ENCODE results near the gene GPR158.

DNA sequence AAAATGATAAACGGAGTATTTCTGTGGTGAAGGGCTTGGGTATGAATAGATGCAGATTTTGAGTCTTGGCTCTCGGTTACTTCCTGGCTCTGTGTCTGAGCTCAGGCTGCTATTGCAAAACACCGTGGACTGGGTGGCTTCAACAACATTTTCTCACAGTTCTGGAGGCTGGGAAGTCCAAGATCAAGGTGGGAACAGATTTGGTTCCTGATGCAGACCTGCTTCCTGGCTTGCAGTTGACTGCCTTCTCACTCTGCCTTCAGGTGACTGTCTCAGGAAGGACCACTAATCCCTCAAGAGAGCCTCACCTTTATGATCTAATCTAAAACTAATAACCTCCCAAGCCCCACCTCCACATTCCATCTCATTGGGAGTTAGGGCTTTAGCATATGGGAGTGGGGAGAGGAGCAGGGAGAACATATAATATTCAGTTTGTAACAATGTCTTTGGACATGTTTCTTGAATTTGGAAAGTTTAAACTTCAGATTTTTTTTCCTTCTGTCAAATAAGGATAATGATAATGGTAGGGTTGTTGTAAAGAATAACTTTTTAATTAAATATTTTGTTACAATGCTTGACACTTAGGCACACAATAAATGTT, 1.9 kb downstream of the MSRB2 start:
- PRO-cap: no peak

DNA sequence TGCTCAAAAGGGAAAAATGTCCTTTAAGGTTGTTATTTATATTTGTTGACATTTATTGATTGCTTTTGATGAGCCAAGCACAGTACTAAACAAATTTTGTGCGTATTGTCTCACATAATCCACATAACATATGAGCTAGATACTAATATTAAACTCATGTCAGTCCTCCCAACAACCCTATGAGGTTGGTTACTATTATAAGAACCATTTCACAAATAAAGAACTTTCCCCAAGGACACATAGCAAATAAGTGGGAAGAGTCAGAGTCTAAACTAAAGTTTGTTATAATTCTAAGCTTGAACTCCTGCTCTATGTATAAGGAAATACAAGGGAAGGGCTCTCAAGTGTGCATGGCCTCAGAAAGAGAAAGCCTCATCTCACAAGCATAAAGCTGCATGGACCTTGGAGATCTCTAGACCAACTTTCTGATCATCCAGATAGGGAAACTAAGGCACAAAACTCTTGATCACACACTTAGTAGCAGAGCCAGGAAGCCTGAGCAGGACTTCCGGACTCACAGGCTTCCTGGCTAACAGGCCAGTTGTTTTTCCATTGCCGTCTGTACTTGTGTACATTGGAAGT, 35.5 kb upstream of the OTUD1 start:
- PRO-cap: no peak

DNA sequence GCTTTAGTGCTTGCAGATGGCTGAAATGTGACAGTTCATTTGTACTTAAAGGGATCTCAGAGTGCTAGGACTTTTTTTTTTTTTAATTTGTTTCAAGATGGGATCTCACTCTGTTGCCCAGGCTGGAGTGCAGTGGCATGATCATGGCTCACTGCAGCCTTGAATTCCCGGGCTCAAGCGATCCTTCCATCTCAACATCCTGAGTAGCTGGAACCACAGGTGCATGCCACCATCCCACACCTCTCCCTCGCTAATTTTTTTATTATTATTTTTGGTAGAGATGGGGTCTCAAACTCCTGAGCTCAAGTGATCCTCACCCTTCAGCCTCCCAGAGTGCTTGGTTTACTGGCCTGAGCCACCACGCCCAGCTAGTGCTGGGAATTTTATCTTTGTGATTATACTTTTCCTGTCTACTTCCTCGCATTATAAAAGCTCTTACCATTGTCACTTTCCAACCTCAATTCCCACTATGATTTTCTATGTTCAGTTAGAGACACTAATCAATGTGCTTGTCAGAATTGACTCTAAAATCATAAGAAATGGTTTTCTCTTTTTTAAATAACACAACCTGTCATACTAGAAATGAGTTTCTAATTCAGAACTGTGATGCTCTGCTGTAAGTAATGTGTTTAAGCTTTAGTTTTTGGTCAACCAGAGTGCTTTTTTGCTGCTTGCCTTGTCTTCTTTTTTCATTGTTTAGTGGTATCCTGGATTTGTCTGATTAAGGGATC, 7.9 kb downstream of the OTUD1 start:
- PRO-cap: no peak

DNA sequence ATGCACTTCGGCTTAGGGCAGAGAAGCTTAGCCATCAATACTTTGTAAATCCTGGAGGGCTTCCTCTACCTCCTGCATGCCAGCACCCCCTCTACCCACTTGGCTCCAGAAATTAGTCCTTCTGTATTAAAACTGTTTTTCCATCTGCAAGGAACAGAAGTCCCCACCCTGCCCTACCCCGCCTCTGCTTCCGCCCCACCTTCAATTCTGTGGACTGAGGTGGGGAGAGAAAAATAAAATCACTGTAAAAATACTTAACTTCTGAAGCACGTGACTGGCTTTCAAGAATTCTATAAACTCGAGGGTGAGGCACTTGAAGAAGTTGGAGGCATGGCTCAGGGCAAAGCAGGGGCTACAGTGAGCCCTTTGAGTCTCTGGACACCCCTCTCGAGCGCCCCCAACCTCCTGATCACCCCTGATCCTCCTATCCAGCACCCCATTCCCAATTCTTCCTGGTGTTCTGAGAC, 7.4 kb upstream of the KIAA1217 start:
- PRO-cap: no peak

GRCh38 chr10:24643271-24644373, 80.1 kb downstream of the ARHGAP21 start:
- PRO-cap: no peak

- PRO-cap: no peak
Measured at GRCh38 chr10:24706455-24707567, 16.9 kb downstream of the ARHGAP21 start.

DNA sequence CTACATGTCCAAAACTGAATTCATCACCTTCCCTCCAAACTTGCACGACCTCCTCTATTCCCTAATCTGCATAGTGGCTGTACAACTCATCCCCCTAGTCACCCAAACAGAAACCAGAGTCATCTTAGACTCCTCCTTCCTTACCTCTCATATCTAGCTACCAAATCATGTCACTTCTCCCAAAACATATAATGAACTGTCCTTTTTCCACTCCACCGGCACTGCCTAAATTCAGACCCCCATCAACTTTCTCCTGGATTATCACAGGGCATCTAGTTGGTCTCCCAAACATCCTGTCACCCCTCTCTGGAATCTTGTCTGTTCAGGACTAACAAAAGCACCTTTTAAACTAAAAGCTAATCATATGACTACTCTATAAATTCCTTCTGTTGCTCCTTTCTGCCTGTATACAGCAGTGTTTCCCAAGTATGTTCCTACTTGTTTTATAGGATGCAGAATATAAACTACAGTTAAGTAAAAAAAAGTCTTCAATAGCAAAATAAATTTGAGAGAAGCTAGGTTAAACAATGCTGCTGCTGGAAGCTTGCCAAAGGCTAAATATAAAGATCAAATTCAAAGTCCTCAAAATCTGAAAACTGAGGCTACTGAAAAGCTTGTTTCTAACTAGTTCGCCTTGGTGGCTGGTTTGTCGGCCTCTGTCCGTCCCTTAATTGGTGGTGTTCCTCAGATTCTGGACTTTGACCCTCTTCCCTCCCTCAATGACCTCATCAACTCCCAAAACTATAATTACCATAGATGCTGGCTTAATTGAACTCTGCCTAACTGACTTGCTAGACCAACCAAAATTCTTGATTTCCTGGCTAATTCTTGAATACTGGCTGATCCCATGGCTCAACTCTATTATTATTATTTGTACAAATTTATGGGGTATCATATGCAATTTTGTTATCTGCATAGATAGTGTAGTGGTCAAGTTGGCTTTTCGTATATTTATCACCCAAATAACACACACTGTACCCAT, 15.8 kb downstream of the ARHGAP21 start:
- PRO-cap: no peak

GRCh38 chr10:24716070-24716912, 7.4 kb downstream of the ARHGAP21 start:
- PRO-cap: no peak

- PRO-cap: no peak
Measured at GRCh38 chr10:24790409-24791186, 66.9 kb upstream of the ARHGAP21 start.

- PRO-cap: no peak
Measured at GRCh38 chr10:24869594-24869853, 82.9 kb downstream of the PRTFDC1 start.

- PRO-cap: bidirectional peak, plus-strand start at chr10:25017109, minus-strand start at chr10:25017031
Measured at GRCh38 chr10:25016808-25017816, 700 bp downstream of the THNSL1 start.

- PRO-cap: no peak
Measured at GRCh38 chr10:25059792-25060401, 43.5 kb downstream of the THNSL1 start.

DNA sequence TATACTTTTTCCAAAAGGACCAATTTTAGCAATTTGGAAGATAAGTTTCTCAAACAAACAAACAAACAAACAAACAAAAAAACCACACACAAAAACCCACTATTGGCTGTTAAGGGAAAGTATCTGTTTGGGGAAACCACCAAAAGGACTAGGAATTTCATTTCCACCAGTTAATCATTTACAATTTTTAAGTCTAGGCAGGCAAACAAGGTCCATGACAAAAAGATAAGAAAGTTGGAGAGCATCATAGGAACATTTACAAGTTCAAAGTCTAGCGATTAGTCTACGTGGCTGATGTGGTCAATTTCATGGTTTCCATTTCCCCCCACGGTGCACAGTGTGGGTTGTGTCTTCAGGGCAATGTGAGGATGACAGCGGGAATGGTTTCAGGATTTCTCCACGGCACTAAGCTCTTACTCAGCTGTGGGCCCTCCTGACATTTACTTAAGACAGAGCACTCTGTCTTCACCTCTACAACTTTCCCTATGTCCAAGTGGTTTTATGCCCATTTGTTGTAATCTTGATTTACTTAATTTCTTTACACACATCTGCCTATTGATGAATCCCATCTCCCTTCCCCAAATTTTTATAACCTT, 62.6 kb downstream of the THNSL1 start:
- PRO-cap: no peak

DNA sequence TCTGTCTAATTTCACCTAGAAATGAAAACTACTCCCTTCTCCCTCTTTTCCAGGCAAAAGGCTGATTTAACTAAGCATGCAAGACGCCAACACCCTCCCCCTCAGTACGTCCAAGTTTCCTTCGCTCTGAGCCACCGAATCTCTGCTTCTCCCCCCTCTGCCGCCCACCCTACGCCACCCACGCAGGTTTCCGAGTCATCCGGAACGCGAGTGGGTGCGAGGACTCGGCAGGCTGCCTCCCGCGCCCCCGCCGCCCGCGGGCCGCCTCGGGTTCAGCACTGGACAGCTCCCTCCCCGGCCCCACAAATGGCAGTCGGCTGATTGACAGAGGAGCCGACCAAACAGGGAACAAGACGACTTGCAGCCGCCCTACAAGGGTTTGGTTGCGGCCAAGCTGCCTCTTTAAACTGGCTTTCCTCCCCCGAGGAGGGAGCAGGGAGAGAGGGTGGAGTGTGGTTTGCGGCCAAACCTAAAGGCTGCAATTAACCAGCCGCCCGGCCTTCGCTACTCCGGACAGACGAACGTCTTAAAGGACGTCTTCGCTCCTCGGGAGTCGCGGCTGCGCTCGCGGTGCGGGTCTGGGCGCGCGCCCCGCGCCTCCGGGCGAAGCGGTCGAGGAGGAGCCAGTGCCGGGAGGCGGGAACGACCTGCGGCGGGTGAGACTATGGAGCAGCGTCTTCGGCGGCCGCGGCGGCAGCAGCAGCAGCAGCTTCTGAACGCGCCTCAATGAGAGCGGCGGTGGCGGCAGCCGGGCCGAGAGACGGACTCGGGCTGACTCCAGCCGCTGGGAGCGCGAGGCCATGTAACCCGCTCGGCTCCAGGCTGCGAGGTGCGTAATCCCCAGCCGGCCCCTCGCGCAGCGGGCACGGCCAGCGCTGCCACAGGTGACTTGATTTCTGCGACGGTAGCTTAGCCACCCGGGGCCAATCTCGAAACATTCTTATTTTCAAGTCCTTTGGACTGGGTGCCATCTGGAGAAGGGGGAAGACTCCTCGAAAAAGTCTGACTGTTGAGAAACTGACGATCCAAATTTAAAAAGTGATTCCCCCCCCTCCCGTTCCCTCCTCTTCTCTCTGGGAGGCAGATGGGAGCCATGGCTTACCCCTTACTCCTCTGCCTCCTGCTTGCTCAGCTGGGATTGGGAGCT, at the start of gene GPR158:
Gene GPR158 (plus strand): TSS at position 665 of the 1,147 bp plus-strand sequence.
- PRO-cap: unidirectional peak, plus-strand start at position 435 of the sequence

GRCh38 chr10:26566852-26567401, 128.8 kb downstream of the APBB1IP start:
- PRO-cap: no peak

DNA sequence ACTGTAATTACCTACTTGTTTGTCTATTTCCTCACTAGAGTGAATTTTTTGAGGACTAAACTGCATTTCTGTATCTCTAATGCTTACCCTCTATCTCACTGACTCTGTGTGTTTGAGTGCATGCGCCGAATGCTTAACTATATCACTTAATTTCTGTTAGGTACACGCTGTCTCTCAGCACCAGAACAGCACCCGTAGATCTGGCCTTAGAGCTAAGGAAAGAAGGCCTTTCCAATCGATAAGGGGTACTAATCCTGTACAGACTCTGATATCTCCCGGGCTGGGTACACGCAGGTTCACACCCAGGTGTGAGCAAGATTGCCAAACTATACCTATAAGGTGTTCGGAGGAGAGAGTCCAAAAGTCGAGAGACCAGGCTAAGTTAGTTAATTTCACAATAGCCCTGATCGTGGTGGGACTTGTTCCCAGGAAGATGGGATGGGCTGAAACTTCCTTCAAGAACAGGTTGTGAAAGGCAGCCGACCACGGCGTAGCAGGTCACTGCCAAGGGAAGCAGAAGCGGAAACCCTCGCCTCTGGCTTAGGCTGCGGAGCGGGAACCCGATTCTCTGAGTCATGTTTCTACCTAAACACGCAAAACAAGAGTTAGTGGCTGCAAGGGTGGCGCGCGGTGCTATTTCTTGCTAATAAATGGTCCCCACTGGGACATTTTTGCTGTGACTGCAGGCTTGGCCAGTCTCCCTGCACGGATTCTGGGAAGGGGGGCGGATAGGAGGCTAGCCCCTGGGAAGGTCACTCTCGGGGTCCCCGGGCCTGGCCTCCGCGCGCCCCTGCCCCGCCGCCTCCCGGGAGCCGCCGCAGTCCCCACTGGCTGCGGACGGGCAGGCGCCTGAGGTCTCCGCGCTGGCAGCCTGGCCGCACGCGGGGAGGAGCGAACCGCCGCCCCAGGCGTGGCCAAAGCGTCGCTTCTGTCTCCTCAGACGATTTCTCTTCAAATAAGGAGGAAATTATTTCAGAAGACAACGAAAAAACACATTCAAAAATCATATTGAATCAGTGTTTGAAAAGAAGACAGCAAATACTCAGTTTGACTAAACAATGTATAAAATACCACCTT, 75.4 kb upstream of the PDSS1 start:
- PRO-cap: no peak

DNA sequence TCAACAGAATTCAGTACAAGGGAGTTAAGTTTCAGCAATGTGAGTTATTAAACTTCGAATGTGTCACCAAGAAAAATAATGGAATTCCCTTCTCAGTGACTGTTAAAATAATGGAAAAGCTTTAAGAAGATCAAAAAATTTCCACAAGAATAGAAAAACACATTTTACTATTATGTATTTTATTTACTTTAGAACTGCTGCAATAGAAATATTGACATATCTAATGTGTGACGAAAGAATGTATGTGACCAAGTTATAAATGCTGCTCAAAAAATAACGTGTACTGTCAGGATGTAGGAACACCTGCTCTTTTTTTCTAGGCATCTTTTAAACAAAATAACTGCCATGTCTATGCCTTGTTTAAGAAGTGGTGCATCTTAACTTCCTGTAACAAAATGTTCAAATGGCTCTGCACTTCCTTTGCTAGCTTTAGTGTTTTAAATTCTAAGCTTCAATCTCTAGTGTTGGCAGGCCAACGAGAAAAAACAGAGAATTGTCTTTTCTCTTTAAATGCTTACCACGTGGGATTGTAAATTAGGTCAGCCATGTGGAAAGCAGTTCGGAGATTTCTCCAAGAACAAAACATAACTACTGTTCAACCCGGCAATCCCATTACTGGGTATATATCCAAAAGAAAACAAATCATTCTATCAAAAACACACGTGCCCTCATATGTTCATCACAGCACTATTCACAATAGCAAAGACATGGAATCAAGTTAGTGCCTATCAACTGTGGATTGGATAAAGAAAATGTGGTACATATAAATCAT, 14.6 kb upstream of the PDSS1 start:
- PRO-cap: no peak

DNA sequence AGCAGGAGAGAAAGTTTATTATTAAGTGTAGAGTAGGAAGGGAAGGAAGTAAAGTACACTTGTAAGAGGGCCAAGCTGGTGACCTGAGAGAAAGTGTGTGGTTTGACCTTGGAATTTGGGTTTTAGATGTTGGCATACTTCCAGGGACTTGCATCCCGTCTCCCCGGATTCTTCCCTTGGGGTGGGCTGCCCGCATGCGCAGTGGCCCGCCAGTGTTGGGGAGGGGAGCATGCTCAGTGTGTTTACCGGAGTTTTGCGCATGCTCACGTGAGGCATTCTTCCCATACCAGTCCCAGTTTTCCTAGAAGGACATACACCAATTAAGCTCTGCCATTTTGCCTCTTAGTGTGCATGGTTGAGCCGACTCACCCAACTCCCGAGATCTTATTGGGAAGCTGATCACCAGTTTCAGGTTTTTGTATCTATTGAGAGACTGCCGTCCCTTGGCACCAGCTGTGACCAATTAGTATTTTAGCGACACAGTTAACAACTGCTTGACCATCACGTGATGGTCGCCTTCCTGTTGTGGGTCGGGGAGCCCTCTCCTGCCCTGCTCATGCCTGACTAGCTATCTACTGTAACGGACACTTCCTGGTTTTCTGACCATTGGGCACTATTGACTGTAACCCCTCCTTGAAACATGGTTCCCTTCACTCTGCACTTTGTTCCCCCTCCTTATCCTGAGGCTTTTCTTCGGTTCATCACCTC, 9.6 kb downstream of the PDSS1 start:
- PRO-cap: no peak

GRCh38 chr10:26858060-26858477, 2.7 kb downstream of the ABI1 start:
- PRO-cap: unidirectional peak, plus-strand start at chr10:26858211

DNA sequence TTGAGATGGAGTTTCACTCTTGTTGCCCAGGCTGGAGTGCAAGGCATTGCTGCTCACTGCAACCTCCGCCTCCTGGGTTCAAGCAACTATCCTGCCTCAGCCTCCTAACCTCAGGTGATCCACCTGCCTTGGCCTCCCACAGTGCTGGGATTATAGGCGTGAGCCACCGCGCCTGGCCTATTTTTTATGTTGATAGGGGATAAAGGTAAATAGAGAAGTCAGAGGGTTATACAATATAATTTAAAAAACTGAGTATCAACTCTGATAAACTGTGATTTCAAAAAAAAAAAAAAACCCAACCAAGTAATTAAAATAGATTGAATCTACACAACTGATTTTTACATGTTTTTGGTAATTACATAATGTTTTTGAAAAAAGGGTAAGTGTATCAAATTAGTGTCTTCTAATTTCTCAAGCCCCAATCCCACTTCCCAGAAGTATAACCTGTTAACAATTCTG, 17.4 kb downstream of the YME1L1 start:
- PRO-cap: no peak

All from paraaortic lymph node (tissue), 1 donor.